SP-49 (cell line): ENCODE results near the gene MXD3.

GRCh38 chr5:173944505-173945134 is 44.4 kb upstream of the C5orf47 start:
- PRO-cap = no peak

- PRO-cap = no peak
These were observed 41.8 kb upstream of the C5orf47 start for GRCh38 chr5:173947187-173947607.

GRCh38 chr5:173988459-173989101 is 390 bp upstream of the C5orf47 start:
- PRO-cap = no peak

DNA sequence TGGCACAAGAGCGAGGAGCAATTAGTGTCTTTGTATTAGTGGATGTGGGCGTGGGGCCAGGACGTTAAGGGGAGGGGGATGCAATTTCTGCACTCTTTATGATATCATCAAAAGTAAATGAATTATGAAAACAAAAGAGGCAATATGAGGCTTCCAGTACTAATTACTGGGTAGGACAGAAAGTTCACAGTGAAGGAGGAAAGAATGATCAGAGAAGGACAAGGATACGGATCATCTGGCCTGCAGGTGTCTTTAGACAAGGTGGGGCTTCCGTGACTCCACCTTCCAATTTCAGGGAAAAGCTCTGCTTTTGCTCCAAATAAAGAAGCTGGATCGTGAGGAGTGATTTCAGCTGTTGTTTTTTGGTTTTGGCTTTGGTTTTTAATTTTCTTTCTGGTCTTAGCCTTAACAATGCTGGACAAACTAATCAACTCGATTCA is 230.7 kb upstream of the MSX2 start:
- PRO-cap = no peak

DNA sequence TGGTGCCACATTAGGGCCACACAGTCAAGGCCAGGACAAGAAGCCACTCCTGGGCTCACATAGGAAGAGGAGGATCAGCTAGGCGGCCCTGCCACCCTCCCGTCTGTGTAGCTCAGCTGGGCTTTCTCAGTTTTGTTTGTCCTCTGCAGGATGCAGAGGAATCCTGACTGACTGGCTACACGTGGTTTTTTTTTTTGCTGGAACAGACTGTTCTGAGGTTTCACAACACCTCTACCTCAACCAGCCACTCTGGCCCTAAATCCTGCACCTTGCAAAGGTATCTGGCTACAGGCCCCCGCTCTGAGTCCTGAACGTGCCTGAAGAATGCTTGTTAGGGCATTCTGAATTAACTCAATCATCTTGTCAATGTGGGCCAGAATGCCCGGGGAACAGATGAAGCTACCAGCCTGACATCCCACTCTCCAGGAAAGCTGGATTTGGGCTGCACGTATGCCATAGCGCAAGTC is 88.2 kb upstream of the MSX2 start:
- PRO-cap = no peak

- PRO-cap = no peak
These were observed 15.8 kb upstream of the MSX2 start for GRCh38 chr5:174708643-174708994.

GRCh38 chr5:174725133-174725495 is 732 bp downstream of the MSX2 start:
- PRO-cap = no peak

DNA sequence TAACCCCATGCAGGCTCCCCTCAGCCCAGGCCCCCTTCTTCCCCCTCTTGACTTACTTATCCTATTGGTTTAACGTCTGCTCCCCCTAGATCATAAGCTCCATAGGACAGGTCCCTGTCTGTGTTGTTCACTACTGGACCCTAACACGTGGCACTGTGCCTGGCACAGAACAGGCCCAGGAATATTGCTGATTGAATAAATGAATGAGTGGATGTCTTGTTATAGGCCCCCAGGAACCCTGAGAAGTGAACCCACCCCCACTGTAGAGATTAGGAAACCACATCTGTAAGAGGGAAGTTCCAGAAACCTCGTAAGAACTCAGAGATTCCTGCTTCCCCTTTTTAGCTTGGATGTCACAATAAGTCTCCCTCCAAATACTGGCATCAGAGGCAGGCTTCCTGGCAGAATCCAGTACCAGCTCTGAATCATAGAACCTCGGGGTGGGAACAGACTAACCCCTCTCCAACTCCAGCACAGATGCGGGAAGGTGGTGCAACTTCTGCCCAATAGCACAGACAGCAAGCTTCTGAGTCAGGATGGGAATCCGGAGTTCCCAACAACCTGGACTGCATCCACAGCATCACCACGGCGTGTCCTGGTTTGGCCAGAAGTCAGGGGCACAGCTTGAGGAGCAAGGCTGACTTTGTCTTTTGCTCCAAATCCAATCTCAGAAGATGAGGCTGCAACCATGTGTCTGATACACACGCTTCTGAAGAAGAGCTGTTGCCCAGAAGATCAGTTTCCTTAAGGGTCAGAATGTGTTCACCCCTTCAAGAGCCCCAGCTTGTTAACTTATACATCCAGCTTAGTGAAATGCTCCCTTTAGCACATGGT is 31.6 kb downstream of the HRH2 start:
- PRO-cap = no peak

DNA sequence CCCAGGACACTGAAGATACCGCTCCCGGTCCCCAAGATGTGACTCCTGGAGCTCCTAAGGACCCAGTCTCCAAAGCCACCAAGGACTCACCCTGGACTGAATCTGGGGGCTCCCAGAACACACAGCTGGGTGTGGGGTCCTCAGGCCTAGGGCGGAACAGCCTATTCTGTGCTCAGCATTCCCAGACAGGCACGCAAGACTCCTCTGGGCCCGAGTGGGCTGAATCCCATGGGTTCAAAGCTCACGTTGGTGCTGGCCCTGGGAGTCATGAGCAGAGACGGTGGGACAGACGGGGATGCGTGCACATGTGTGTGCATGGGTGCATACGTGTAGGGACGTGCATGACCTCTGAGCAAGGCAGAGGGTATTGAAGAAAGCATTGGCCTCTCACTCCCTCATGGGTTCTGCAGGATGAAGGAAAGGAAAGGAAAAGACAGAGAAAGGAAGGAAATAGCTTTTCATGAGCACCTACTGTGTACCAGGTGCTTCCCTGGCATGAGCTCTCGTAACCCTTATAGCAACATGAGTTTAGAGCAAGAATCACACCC is 50.2 kb downstream of the HRH2 start:
- PRO-cap = no peak

DNA sequence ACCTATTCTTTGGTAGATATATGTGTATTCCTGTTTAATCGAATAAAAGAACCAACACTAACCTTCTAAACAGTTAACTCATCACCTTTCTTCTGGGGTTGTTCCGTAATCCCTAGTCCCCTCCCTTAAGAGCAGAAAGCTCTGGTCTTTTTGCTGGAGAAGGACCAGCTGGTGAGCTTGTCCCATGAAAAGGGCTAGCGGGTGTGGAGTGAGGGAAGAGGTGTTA is 271 bp upstream of the THOC3 start:
- PRO-cap = no peak

- PRO-cap = no peak
These were observed 44.4 kb downstream of the SIMC1 start for GRCh38 chr5:176282499-176283098.

GRCh38 chr5:176289795-176290768 is 51.9 kb downstream of the SIMC1 start:
- PRO-cap = no peak

DNA sequence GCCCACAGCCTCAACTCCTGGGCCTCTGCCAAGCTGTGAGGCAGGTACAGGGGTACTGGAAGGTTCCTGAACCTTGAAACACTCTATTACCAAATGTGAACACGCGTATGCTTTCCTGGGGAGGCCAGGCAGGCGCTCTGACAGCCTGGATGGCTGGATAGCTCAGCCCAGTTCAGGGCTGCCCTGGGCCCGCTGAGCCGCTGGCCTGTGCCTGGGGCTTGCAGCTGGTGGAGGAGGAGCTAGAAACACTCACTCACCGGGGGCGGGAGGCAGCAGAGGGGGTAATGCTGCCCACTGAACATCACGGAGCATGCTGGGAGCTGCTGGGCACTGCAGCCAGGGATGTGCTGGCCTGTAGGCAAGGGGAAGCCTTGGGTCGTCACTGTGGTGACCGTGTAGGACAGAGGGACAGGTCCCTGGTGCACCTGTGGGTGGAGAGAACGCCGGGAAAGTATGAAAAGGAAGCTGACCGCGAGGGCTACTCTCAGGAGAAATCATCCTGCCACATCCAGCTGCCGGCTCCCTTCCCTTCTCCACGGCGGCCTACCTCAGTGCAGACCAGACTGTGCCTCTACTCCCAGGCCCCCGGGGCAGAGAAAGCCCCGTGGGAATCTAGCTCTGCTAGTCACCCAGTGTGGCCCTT is 5.9 kb downstream of the RNF44 start:
- PRO-cap = no peak

- PRO-cap = no peak
These were observed 3.4 kb downstream of the RNF44 start for GRCh38 chr5:176533404-176534543.

- PRO-cap = no peak
These were observed 3.9 kb upstream of the RNF44 start for GRCh38 chr5:176541127-176541387.

DNA sequence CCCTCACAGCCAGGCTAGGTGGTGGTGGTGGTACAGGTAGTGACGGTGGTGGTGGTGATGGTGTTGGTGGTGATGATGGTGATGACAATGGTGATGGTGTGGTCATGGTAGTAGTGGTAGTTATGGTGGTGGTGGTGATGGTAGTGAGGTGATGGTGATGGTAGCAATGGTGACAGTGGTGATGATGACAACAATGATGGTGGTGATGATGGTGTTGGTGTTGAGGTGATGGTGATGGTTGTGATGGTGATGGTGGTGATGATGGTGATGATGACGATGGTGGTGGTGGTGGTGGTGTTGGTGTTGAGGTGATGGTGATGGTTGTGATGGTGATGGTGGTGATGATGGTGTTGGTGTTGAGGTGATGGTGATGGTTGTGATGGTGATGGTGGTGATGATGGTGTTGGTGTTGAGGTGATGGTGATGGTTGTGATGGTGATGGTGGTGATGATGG is 18.4 kb downstream of the GPRIN1 start:
- PRO-cap = no peak

DNA sequence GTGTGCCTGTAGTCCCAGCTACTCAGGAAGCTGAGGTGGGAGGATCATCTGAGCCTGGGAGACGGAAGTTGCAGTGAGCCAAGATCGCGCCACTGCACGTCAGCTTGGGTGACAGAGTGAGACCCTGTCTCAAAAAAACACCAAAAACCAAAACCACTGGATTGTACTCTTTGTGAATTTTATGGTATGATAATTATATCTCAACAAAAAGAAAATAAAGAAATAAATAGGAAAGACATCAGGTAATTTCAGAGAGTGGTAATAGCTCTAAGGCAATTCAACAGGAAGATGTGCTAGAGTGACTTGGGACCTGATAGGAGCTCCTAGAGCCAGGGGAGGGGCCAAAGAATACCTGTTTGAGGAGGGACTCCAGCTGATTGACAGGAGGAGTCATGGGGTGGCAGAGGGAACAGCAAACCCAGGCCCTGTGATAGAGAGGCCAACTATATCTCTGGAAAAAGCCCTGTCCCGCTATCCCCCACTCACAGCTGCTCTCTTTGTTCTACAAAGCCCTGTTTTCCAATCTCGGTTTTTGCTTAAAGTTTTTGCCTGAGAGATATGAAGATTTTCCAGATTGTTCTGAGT is 9.2 kb upstream of the NSD1 start:
- PRO-cap = unidirectional peak, plus-strand start at position 383 of the sequence

GRCh38 chr5:177302325-177302821 is 1.1 kb downstream of the RAB24 start:
- PRO-cap = no peak

GRCh38 chr5:177311558-177312719 is at the start of gene MXD3:
Gene MXD3 (minus strand): TSS chr5:177311898.
- PRO-cap = bidirectional peak, plus-strand start at chr5:177311988, minus-strand start at chr5:177311895

DNA sequence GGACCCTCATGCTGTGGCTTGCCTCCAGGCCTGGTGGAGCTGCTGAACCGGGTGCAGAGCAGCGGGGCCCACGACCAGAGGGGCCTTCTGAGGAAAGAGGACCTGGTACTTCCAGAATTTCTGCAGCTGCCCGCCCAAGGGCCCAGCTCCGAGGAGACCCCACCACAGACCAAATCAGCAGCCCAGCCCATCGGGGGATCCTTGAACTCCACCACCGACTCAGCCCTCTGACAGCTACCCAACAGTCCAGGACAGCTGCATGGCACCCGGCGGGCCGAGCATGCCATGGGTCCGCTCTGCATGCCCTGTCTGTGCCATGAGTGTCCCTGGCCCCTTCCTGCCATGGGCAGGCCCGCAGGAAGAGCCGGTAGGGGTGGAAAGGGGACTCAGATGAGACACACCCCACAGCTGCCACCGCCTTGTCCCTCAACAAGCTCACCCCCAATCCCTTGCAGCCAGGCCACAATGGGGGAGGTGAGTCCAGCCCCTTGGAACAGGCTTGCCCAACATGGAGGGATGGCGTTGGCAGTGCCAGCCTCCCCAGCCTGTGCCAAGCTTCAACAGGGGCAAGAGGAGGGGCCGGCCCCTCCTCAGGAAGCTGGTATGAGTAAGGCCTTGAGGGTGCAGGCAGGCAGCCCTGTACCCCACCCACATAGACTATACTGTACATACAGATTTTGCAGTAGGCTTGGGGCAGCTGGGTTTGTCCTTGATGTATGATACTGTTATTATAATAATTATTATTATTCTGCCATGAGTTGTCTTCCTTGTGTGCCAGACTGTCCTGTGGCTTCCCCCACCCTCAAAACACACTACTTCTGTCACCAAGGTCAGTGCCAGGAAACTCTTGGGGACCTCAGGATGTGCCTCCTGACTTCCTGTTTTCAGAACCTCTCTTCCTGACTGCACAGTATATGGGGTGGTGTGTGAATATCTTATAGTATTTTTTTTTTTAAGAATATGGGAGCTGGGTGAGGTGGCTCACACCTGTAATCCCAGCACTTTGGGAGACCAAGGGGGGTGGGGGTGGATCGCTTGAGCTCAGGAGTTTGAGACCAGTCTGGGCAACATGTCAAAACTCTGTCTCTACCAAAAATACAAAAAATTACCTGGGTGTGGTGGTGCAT is 12.0 kb upstream of the SLC34A1 start:
- PRO-cap = no peak